Peyer's patch (tissue), 4 donors: ENCODE measurements around the gene TMEM151B.

GRCh38 chr6:43510592-43511292 is 596 bp upstream of the LRRC73 start:
- PRO-cap: bidirectional peak, plus-strand start at chr6:43511051, minus-strand start at chr6:43510922
- RAMPAGE, long total RNA, 4 experiments: no peak in any of the 4 experiments

- PRO-cap: no peak
- RAMPAGE, long total RNA, 4 experiments: no peak in any of the 4 experiments
Observed at GRCh38 chr6:43620405-43621254, 8.4 kb downstream of the GTPBP2 start.

GRCh38 chr6:43640192-43640872 is 4.5 kb upstream of the RSPH9 start:
- PRO-cap: no peak
- RAMPAGE, long total RNA, 4 experiments: no peak in any of the 4 experiments

- PRO-cap: no peak
- RAMPAGE, long total RNA, 4 experiments: no peak in any of the 4 experiments
Observed at GRCh38 chr6:43669613-43670460, 17.8 kb downstream of the MRPS18A start.

- PRO-cap: unidirectional peak, plus-strand start at chr6:43742169
- RAMPAGE, long total RNA, 4 experiments: no peak in any of the 4 experiments
Observed at GRCh38 chr6:43741722-43742293, 28.2 kb upstream of the VEGFA start.

GRCh38 chr6:43771222-43771405 is 1.1 kb downstream of the VEGFA start:
- PRO-cap: no peak
- RAMPAGE, long total RNA, 4 experiments: no peak in any of the 4 experiments

DNA sequence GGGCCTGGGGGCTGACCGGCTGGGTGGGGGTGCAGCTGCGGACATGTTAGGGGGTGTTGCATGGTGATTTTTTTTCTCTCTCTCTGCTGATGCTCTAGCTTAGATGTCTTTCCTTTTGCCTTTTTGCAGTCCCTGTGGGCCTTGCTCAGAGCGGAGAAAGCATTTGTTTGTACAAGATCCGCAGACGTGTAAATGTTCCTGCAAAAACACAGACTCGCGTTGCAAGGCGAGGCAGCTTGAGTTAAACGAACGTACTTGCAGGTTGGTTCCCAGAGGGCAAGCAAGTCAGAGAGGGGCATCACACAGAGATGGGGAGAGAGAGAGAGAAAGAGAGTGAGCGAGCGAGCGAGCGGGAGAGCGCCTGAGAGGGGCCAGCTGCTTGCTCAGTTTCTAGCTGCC is 11.8 kb downstream of the VEGFA start:
- PRO-cap: no peak
- RAMPAGE, long total RNA, 4 experiments: start-site peak on the plus strand in 1 of 4 experiments, centred at position 196 of the sequence, 41 reads per replicate

GRCh38 chr6:43812937-43813747 is 43.1 kb downstream of the VEGFA start:
- PRO-cap: bidirectional peak, plus-strand start at chr6:43813391, minus-strand start at chr6:43813332
- RAMPAGE, long total RNA, 4 experiments: no peak in any of the 4 experiments

- PRO-cap: no peak
- RAMPAGE, long total RNA, 4 experiments: no peak in any of the 4 experiments
Observed at GRCh38 chr6:43909596-43910221, 139.7 kb downstream of the VEGFA start.

DNA sequence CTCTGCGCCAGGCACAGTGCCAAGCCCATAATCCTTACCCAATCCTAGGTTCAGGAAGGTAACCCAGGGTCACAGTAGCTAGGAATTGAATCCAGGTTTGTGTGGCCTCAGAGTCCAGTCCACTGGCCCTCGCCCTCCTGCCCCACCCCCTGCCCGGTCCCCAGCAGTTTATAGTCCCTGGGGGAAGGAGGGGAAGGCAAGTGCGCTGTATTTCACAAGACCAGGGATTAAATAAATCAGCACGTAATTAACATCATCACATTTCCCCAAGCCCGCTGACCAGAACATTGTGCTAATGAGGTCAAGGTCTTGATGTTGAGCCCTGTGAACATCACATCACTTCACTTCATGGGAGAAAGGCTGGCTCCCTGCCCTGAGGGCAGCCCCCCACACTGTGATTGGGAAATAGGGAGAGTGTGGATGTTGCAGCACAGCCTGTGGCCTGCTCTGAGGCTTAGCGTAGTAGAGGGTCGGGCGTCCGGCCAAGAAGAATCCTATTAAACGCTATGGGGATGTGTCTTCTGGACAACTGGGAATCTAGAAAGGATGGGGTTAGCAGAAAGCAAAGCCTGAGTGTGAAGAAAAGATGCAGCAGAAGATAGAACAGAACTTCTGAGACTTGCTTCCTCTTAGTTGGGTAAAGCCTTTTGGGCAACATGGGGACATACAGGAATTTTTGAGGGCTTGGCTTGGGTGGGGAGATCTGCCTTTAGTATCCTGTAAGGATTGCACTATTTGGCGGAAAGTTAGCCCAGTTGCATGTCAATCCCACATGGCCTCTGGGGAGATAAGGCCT is 147.5 kb downstream of the VEGFA start:
- PRO-cap: no peak
- RAMPAGE, long total RNA, 4 experiments: no peak in any of the 4 experiments

- PRO-cap: no peak
- RAMPAGE, long total RNA, 4 experiments: no peak in any of the 4 experiments
Observed at GRCh38 chr6:43998516-43999379, 128.5 kb downstream of the MRPL14 start.

- PRO-cap: no peak
- RAMPAGE, long total RNA, 4 experiments: no peak in any of the 4 experiments
Observed at GRCh38 chr6:44049314-44049914, 77.8 kb downstream of the MRPL14 start.

DNA sequence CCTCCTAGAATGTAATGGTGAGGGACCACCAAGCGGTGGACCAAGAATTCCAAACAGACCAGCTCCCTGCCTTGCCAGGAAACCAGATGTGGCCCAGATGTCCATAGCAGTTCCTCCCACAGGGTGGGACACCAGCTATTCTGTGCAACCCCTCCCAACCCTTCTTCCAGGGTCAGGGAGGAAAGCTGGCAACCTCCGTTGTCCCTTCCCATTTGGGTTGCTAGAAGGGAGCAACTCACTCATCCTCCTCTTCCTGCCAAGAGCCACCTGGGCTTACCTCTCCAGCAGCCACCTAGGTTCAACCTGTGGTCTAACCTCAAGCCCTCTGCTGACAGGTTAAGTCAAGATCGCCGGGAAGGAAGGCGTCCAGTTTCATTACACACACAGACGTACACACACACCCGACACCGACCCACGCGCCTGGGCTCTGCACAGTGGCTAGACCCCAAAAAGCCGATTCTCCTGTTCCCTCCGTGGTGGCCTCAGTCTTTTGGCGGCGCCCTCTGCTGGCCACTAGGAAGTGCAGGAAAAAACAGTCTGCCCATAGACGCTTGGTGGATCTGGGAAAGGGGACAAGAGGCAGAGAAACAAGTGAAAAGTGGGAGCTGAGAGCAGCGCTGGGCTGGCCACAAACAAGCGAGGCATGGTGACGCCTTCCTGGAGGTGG is 52.9 kb downstream of the MRPL14 start:
- PRO-cap: no peak
- RAMPAGE, long total RNA, 4 experiments: no peak in any of the 4 experiments

DNA sequence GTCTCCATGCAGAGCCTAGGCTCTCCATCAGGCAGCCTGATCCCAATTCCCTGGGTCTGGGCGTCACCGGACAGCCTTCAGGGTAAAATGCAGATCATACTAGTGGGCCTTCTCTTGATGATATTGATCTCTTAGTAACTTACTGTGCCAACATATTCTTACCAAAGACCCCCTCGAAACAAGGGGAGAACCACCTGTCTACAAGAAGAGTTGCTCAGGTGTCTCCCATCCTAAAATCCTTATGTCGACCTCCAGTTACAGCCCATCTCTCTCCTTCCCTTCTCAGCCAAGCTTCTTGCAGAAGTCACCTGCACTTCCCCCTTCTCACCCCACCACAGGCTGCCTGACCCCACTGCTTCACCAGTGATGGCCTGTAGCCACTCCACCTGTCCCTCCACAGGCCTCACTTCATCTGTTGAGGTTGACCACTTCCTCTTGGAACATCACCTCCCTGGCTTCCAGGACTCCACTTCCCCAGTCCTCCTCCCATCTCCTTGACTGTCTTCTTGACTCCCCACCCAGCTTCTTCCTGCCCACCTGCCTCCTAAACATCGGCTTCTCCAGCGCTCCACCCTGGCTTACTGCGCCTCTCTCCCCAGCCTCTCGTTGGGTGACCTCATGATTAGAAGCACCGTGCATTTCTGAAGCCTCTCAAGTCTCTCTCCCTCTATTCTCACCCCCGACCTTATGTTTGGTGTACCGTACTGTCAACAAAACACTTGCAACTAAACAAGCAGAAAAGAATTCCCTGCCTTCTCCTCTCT is 25.4 kb downstream of the MRPL14 start:
- PRO-cap: no peak
- RAMPAGE, long total RNA, 4 experiments: no peak in any of the 4 experiments

DNA sequence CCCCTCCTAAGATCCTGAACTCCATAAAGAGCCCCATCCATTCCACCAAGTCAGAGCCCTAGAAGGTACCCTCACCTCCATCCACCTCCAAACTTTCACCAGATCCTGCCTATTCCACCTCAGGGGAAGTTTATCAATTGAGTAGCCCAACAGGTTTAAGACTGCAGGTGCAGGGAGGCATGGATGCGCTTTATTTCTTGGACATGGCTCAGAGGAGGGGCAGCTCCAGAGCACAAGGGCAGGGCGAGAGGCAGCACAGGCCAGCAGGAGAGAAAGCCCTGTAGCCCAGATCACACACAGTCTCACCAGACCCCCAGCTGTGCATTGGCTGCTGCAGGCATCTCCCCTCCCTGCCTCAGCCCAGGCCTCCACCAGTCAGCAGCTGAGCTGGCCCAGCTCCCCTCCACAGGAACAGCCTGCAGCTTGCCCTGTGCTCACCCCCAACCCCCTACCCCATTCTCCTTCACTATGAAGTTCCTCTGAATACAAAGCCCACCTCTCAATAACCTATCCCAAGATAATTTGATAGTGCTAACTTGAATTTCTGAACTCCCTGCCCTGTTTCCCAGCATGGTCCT is 24.8 kb downstream of the MRPL14 start:
- PRO-cap: no peak
- RAMPAGE, long total RNA, 4 experiments: no peak in any of the 4 experiments

- PRO-cap: no peak
- RAMPAGE, long total RNA, 4 experiments: no peak in any of the 4 experiments
Observed at GRCh38 chr6:44130096-44130449, 2.7 kb downstream of the TMEM63B start.

DNA sequence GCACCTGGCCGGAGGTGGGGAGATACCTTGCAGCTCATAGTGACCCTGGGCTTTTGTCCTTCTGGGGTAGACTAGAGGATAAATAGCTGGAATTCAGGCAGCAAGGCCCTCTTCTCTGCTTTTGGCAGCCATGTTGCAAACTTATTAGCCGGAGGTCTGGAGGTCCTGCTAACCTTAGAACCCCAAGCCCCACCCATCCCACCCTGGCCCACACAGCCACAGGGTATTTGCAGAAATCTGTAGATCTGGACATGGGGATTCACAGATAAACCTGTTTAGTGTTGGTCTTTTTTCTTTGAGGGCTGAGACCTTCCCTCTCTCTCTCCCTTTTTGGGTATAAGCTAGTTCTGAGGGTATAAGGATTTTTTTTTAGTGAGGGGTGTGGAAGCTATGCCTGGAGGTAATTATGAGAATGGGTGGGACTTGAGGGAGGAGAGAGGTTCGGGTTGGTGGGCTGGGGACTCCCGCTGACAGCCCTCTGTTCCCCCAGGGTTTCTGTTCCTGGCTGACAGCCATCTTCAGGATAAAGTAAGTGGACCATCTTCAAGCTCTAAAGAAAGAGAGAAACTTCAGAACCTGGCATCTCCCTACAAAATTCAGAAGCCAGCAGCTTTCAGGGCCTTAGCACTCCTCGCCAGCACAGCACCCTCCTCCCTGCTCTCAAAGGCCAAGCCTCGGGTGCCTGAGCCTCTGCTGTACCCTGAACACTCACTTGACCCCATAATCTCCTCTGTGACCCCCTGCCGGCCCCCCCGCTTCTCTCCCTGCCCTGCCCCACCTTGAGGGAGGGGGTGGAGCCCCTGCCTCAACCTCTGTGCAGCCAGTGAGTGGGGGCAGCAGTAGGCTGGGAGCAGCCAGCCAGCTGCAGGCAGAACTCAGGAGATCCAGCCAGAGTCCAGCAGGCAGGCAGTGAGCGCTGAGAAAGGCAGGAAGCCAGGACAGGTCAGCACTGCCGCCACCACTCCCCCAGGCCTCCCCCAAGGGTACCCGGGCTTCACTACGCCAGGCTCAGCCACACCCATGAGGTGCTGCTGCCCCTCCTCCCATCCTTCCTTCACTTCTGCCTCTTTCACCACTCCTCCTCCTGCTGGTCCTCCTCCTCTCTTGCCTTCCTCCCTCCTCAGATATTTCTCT is 11.0 kb downstream of the TMEM63B start:
- PRO-cap: no peak
- RAMPAGE, long total RNA, 4 experiments: no peak in any of the 4 experiments

DNA sequence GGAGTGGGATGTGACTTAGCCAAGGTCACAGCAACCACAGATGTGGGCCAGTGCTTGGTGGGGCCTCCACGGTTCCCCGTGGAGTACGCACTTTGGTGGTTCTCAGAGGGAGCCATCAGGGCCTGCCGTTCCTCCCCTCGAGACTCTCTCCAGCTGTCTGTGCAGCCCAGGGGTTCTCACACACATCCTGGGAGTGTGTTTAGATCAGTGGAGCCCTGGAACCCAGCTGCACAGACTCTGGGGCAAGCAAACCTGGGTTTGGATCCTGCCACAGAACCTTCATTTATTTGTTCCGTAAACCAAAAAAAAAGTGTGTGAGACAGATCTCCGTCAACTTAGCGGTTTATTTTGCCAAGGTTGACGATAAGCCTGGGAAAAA is 13.7 kb upstream of the MYMX start:
- PRO-cap: no peak
- RAMPAGE, long total RNA, 4 experiments: no peak in any of the 4 experiments

DNA sequence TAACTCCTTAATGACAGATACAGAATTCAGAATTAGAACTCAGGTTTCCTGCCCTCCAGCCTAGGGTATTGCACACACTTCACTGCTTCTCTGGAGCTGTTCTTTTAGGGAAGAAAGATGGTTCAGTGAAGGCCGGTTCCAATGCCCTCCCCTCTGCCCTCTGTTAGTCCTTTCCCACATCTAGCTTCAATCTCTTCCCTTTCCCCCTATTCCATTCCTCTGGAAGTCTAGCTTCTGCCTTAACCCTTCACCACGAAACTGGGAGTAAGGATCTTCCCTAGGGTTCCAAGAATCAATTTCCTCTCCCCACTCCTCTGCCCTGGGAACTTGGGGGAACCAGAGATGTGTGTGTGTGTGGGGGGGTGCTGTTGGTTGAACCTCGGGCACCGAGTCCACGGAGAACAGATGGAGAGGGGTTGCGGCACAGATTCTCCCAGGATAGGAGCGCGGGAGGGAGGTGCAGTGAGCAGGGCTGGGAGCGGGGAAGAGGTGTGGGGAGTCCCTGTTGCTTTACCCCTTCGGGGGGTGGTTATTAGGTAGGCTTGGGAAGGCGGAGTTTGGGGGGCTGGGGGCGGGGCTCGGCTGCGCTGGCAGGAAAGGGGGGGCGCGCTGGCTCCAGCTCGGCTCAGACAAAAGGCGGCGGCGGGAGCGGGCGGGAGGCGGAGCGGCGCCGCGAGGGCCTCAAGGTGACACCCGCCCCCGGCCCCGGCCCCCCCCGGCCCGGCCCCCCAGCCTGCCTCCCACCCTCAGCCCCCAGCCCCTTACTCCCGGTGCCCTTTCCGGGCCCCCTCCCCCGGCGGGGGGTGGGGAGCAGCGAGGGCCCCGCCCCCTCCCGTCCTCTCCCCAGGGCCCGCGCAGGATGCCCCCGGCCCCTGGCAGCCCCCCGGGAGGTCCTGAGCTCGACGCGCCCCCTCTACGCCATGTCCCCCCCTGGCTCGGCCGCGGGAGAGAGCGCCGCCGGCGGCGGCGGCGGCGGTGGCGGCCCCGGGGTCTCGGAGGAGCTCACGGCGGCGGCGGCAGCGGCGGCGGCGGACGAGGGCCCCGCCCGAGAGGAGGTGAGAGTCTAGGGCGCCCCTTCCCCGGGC is at the start of gene TMEM151B:
TSS of gene TMEM151B (plus strand) at position 628 of the 1,085 bp plus-strand sequence.
- PRO-cap: no peak
- RAMPAGE, long total RNA, 4 experiments: no peak in any of the 4 experiments

DNA sequence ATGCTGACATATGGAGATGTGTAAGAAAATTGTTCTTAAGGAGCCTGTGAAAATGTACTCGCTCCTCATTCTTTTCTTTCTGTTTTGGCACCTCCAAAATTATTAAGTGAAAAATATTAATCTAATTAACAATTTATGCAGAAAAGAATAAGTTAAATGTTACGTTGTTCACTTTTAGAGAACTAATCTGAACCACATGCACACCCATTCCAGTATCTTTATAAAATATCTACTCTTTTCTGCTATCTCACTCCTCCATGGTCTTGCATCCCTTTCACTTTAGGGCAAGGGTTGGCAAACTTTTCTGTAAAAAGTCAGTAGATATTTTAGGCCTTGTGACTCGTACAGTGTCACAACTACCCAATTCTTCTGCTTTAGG is 39.6 kb upstream of the SUPT3H start:
- PRO-cap: no peak
- RAMPAGE, long total RNA, 4 experiments: no peak in any of the 4 experiments